Caco-2 (cell line): Measurements from ENCODE around the genes OSTN, PLAAT1 and OPA1.

GRCh38 chr3:190641470-190642037 lies 127.7 kb downstream of the IL1RAP start:
- PRO-cap, result no peak
- RRBS, result no CpG with 5 or more reads among the region's 5 CpGs

DNA sequence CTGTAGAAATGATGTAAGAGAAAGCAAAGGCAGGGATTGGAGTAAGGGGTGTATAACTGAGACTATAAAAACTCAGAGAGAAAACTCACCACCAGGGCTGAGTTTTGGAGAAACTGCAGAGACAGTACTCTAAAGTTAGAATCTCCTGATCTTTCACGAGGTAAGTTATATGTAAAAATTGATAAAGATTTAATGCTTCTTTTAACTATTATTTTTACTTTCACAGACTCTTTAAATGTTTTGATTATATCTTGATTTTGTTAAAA lies at the start of gene OSTN:
OSTN (plus strand) TSS at position 94 of the 266 bp plus-strand sequence.
- PRO-cap, result no peak
- RRBS, result no CpG with 5 or more reads among the region's 1 CpG

DNA sequence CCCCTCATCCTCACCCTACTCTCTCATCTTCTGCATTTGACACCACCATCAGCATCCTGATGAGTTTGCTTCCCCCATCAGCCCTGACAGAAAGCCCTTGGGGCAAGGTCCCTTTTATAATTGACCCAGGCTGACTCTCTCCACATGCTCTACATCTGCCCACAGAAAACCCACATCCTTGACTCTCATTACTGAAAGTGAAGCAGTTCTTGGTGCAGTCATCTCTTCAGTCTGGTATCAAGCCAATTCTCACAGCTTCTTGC lies 36.5 kb downstream of the OSTN start:
- PRO-cap, result no peak

DNA sequence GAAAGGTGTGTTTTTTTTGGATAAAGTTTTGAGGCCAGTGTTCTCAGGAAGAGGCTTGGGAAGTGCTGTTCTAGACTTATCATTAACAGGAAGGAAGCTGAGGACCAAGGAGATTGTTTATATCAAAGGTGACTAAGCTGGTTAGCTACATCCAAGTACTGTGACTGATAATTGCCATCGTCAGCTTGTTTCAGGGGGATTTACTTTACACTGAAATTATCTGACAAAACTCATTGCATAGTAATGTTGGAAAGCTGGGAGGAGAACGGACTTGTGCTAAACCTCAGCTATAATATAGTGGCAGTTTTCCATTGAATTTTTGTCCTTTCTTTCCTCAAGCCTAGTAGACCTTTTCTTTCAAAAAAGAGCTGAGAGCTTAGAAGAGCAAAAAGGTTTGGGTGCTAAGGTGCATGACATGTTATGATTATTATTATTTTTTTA lies 36.4 kb upstream of the UTS2B start:
- PRO-cap, result no peak
- RRBS, result no CpG with 5 or more reads among the region's 2 CpGs

GRCh38 chr3:191430016-191430678 lies 30.8 kb upstream of the PYDC2 start:
- PRO-cap, result no peak
- RRBS, result no CpG with 5 or more reads among the region's 7 CpGs

DNA sequence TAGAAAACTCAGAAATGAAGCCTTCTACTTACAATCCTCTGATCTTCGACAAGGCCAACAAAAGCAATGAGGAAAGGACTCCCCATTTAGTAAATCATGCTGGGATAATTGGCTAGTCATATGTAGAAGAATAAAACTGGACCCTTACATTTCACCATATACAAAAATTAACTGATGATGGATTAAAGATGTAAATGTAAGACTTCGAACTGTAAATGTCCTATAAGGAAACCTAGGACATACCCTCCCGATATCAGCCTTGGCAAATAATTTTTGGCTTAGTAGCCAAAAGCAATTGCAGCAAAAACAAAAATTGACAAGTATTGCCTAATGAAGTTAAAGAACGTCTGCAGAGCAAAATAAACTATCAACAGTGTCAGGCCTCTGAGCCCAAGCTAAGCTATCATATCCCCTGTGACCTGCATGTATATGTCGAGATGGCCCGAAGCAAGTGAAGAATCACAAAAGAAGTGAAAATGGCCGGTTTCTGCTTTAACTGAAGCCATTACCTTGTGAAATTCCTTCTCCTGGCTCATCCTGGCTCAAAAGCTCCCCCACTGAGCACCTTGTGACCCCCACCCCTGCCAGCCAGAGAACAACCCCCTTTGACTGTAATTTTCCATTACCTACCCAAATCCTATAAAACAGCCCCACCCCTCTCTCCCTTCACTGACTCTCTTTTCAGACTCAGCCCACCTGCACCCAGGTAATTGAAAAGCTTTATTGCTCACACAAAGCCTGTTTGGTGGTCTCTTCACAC lies 466.2 kb downstream of the PYDC2 start:
- PRO-cap, result no peak
- RRBS, result no CpG with 5 or more reads among the region's 7 CpGs

DNA sequence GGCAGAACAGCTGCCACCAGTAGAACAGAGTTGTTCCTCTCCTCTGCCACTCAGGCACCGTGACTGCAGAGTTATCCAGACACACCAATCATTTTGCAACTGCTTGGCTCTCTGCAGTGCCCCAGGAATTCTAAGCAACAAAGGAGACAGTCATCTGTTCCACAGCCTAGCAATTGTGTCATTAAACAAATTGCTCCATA lies 281.6 kb downstream of the FGF12 start:
- PRO-cap, result no peak
- RRBS, result no CpG with 5 or more reads among the region's 1 CpG

DNA sequence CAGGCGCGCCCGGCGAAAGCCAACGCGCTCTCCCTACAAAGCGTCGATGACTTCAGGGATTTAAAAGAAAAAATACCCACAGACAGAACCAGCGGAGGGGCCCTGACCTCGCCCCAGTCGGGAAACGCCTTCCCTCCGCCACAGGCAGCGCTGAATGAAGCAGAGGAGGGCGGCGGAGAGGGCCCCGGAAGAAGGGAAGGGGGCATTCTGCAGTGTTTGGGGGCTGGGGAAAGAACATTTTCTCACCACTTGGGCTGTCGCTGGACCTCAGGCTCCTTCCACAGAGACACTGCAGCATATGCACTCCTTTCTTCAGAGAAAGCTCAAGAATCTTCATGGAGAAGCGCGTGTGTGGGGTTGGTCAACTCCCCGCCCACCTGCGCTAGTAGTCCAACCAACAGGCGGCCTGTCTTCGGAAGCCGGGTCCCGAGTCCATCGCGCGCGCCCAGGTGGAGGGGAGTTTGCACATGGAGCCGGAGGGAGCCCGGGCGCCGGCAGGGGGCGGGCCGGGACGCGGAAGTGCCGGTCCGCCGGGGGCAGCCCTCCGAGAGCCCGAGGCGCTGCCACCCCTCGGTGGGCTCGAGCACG lies 212.8 kb downstream of the FGF12 start:
- PRO-cap, result no peak
- RRBS, result 73% methylated on average over 14 of the region's 47 CpGs

DNA sequence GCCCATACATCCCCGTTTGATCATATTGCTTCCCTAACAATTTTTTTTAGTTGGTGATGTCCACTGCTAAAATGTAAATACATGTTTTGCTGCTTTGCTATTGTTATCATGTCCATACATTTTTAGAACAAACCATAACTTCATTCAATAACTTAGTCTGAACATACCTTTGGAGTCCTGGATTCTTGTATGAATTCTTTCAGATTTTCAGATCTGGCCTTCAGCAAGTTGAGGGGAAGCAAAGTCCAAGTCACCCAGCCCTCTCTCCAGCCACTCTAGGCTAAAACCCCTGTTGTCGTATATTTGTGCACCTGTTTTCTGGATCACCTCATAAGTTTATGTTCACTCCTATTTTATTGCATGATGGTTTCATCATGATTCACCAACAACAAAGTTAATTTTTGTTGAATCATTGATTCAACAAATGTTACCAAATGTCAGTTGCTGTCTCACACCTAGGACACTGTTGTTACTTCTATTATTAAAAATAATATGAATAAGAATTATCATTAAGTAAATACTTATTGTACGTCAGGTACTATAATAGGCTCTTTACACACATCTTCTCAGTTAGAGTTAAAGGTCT lies 83.1 kb downstream of the FGF12 start:
- PRO-cap, result no peak
- RRBS, result no CpG with 5 or more reads among the region's 3 CpGs

DNA sequence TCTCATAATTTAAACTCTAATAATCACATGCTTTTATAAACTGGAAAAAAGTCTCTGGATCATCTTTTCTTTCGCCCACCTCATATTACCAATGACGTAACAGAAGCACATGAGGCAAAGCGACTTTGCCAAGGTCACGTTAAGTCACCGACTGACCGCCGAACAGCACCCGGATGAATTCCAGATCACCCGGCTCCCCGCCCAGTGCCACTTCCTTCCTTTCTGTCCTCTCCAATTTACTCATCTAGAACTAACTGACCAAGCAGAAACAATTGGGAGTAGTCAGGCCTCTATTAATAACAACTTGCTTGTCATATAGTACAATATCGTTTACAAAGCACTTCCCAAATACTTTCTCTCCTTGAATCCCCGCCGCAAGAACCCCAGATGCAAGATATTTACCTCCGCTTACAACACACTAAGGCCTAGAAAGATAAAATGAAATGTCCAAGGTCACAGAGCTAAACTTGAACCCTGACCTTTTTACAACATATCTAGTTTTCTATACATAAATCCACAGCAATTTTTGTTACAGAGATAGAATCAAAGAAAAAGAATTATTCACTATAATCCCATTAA lies 21.0 kb downstream of the FGF12 start:
- PRO-cap, result no peak
- RRBS, result no CpG with 5 or more reads among the region's 14 CpGs

GRCh38 chr3:192727002-192727243 lies 418 bp downstream of the FGF12 start:
- PRO-cap, result no peak
- RRBS, result no CpG with 5 or more reads among the region's 11 CpGs

GRCh38 chr3:192850243-192851192 lies 67.1 kb downstream of the MB21D2 start:
- PRO-cap, result bidirectional peak, plus-strand start at chr3:192850674, minus-strand start at chr3:192850517
- RRBS, result no CpG with 5 or more reads among the region's 17 CpGs

DNA sequence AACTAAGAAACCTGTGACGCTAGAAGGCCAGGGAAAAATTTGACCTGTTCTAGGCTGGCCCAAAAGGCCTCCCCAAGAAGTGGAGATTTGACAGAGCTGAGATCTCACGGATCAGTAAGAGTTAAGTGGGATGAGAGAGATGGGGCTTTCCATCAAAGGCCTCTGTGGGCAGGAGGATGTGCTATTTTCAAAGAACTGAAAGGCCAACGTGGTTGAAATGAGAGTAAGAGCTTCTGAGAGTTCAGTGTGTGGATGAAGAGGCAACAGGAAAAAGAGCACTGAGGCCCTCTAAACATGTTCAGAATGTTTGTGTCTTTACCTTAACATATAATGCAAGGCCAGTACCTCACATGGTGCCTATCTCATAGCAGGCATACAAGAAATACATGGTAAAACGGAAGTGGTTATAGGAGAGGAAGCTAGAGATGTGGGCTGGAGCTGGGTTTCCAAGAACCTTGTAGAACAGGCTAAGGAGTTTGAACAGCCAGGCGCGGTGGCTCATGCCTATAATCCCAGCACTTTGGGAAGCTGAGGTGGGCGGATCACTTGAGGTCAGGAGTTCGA lies 18.8 kb downstream of the MB21D2 start:
- PRO-cap, result no peak
- RRBS, result no CpG with 5 or more reads among the region's 8 CpGs

DNA sequence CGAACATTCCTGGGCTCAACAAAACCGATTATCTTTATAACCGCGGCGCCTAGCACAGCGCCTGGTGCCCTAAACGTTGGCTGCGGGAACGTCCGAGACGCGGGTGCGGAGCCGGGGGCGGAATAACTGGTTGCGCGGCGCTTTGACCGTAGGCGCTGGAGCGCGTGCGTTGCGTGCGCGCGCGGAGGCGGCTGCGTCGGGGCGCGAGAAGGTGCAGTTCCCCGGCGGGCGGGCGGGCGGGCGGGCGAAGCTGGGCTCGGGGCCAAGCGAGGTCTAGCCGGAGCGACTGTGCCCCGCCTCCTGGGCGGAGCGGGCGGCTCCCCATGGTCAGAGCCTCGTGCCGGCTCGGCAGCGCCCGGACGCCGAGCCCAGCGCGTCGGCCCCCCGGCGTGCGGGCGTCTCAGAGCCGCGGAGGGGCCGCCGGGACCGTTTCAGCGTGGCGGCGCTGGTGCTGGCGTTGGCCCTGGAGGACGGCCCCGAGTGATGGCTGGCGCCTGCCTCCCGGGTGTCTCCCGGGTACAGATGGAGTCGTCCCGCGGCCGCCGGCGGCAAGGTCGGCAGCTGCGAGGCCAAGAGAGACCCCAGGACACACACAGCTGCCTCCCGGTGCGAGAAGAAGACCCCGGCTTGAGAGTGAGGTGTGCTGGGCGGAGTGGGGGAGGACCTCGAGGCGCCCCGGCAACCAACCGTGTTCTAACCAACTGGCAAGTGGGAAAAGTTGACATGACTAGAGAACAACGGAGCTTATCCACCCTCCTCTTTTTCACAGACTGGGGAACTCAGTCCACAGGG lies at the start of gene PLAAT1:
PLAAT1 (plus strand) TSS at position 327 of the 792 bp plus-strand sequence.
- PRO-cap, result bidirectional peak, plus-strand start at position 403 of the sequence, minus-strand start at position 124 of the sequence
- RRBS, result 21% methylated on average over 49 of the region's 93 CpGs

- PRO-cap, result no peak
- RRBS, result no CpG with 5 or more reads among the region's 8 CpGs
Measured at GRCh38 chr3:193391955-193392462, 13.5 kb upstream of the ATP13A5 start.

DNA sequence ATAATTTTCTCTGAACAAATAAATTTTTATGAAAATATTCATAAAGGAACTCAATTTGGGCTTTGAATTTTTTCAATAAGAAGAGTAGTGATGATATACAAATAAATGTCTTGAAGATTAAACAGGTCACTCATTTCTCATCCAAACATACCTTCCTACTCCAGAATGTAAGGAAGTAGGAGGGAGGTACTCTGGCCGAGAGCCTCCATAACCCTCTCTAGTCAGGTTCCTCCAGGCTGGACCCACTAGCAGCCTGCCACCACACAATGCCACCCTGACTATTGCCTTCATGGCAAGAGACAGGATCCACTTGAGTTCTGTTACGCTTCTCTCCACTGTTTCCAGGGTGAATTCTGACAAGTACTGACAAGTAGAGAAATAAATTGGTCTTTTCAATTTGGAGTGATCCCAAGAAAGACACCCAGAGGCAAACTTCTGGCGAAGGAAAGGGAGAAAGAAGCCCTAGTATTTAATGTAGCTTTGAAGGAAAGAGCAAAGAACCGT lies 33.0 kb upstream of the ATP13A5 start:
- PRO-cap, result no peak
- RRBS, result no CpG with 5 or more reads among the region's 4 CpGs

GRCh38 chr3:193589982-193590555 lies 2.9 kb upstream of the OPA1 start:
- PRO-cap, result no peak
- RRBS, result no CpG with 5 or more reads among the region's 5 CpGs

DNA sequence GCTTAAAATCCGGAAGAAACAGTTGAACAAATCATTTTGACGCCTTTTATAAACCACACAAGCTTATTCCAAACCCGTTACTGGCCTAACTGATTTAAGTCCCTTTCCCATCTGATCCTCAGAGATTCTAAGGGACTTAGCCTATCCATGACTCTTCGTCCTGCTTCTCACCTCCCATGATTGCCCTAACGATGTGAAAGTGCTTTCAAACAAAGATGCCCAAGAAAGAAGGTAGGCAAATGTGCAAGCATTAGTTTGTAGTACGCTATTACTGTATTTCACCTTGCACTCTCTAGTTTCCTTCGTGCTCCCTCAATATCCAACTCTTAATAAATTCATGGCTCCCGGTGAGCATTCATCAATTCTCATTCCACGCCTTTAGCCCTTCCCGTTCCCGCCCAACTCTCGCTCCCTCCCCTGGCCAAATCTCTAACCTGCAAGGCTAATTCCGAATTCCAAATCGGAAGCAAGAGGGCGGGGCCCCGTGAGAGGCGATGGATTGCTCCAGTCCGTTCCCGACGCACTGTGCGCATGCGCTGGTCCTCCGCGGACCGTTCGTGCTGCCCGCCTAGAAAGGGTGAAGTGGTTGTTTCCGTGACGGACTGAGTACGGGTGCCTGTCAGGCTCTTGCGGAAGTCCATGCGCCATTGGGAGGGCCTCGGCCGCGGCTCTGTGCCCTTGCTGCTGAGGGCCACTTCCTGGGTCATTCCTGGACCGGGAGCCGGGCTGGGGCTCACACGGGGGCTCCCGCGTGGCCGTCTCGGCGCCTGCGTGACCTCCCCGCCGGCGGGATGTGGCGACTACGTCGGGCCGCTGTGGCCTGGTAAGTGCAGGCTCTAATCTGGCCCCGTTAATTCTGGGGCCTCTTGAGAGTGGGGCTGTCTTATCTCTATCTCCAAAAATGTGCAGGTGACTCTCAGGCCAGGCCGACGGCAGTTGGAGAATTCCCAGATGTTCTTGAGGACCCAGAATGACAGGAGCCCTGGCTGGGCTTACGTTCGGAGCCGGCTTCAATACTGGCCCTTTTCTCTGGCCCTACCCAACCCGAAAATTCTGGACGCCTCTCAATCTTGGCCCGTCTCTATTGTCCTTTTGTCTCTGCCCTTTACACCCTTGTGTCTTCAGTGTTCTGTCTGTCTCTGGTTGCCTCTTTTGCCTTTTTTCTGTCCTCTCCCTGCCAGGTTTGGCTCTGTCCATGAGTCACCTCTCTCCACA lies at the start of gene OPA1:
OPA1 (plus strand) TSS at position 622 of the 1,215 bp plus-strand sequence.
- PRO-cap, result bidirectional peak, plus-strand start at position 706 of the sequence, minus-strand start at position 331 of the sequence; bidirectional peak, plus-strand start at position 950 of the sequence, minus-strand start at position 858 of the sequence
- RRBS, result 4% methylated on average over 10 of the region's 60 CpGs

GRCh38 chr3:193772218-193772880 lies 179.3 kb downstream of the OPA1 start:
- PRO-cap, result no peak
- RRBS, result 98% methylated on average over 4 of the region's 16 CpGs

DNA sequence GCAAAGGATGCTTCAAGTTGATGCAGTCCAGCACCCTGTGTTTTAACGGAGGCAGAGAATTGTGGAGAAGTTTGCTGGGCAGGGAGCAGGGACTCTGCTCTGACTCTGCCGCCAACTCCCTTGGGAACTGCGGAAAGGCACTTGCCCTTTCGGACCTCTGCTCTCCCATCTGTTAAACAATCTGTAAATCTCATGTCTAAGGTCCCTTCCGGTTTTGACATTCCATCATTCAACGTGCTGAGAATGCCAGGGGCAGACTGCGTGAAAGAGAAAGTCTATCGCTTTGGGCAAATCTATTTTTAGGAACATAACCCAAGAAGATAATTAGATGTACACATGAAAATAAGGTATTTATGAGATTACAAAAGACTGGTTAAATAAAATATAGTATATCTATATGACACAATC lies 184.6 kb downstream of the OPA1 start:
- PRO-cap, result bidirectional peak, plus-strand start at position 228 of the sequence, minus-strand start at position 129 of the sequence
- RRBS, result no CpG with 5 or more reads among the region's 8 CpGs